ENCODE data around the genes OR9I1, GLYATL1B, OR5A2, OOSP3 and MS4A12.

GRCh38 chr11:58125287-58125699, at the start of gene OR9I1:
Gene OR9I1, minus strand, starts transcription at chr11:58125530.
- RRBS: no CpG with 5 or more reads among the region's 2 CpGs

- RRBS: 26% methylated on average over 6 of the region's 8 CpGs
Observed at GRCh38 chr11:58609715-58610650, 12.5 kb upstream of the CNTF start.

GRCh38 chr11:58926215-58926622, 13.1 kb upstream of the GLYATL1 start:
- RRBS: no CpG with 5 or more reads among the region's 4 CpGs

- RRBS: no CpG with 5 or more reads among the region's 11 CpGs
Observed at GRCh38 chr11:58928068-58929086, 10.9 kb upstream of the GLYATL1 start.

DNA sequence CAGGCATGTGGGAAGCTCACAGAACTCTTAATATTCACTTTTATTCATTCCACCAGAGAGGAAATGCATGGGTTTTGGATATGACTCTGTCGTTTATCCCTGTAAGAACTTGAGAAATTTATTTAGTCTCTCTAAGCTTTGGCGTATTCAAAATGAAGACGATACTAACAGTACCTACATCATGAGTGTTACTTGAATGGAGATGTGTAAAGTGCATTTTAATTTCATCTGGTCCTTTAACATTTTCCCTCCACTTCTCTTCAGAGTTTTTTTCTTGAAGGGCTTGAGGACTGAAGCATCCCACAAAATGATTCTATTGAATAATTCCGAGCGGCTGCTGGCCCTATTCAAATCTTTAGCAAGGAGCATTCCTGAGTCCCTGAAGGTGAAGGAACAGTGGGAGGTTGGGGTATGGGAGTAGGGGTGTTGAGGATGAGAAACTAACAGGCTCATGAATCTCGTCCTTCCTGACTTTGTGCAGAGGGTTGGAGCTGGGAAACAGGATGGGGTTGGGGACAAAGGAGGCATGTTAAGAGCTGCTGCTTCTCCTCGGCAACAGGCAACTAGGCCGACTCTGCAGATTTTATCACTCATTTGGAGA, at the start of gene GLYATL1B:
TSS of gene GLYATL1B (plus strand) at position 308 of the 601 bp plus-strand sequence.
- RRBS: no CpG with 5 or more reads among the region's 8 CpGs

DNA sequence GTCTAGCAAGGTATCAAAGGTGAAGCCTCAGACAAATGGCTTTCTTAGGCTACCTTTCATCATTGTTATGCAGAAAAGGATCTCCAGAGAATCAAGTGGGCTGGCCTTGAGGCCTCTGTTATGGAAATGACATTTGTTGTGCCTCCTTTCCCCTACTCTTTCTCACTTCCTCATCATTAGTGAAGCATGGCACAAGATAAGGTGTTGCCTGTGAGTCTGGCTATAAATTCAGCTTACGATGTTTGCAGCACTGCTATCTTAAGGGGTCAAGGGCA, 9.1 kb downstream of the GLYATL1B start:
- RRBS: no CpG with 5 or more reads among the region's 1 CpG

DNA sequence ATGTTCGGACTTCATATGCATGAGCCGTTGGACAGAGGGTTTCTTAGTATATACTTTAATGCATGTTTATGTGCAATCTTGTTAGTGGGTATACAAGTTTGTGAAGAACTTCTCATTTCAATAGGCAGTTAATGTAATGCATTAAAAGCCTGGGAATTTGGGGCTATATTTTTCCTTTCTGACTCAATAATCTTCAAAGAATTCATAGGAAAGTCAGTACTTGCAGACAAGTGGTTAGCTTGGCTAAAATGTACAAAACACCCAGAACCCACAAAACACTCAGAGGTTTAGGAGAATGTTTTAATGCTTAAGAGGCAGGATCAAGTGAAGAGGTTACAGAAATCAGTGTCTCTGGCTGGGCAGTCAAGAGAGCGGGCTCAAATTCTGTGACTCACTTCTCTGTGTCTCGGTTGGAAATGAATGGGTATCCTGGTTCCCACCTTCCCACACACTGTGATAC, 3.9 kb downstream of the MPEG1 start:
- RRBS: no CpG with 5 or more reads among the region's 4 CpGs

GRCh38 chr11:59426311-59426855, at the start of gene OR5A2:
Gene OR5A2, minus strand, starts transcription at chr11:59426413.
- RRBS: no CpG with 5 or more reads among the region's 4 CpGs

DNA sequence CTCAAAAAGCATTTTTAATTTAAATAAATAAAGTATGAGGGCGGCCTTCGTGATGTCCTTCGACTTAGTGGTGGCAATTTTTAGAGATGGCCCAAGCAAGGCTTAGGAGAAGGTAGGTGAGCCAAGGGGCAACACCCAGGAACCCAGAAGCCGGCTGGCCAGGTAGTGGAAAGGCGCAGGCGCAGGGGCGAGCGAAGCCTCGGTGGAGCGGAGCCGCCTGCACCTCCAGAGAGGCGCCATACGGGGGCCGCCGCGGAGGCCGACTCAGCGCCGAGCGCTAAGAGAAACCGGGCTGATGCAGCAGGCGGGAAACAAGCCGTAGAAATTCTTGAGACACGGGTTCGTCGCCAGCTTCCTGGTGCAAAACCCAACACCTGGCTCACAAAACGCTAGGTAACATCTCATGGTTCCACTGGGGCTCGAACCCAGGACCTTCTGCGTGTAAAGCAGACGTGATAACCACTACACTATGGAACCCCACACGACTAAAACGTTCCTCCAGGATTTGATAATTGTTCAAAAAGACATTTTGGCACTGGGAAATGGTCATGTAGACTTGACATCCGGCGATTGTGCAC, 39.0 kb downstream of the OR4D9 start:
- RRBS: no CpG with 5 or more reads among the region's 34 CpGs

GRCh38 chr11:59601178-59602280, 14.0 kb downstream of the OSBP start:
- RRBS: no CpG with 5 or more reads among the region's 12 CpGs

DNA sequence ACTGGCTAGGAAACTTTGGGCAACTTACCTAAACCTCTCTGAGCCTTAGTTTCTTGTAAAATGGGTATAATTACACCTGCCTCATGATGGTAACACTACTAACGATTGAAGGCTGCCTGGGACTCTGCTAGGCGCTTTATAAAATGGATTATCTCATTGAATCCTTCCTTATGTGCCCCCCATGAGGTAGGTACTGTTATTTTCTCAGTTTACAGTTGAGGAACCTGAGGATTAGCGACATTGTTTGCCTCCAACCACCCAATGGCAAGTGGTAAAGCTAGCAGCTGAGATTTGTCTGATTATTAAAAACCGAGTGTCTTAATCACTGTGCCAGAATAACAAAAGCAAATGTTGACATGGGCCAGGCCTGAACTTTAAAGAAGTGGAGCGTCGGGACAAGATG, 1.3 kb upstream of the PATL1 start:
- RRBS: no CpG with 5 or more reads among the region's 6 CpGs

- RRBS: no CpG with 5 or more reads among the region's 6 CpGs
Observed at GRCh38 chr11:59806824-59808015, 3.4 kb downstream of the MRPL16 start.

GRCh38 chr11:59878482-59878986, at the start of gene OOSP3:
Gene OOSP3, plus strand, starts transcription at chr11:59878782.
- RRBS: no CpG with 5 or more reads among the region's 5 CpGs

DNA sequence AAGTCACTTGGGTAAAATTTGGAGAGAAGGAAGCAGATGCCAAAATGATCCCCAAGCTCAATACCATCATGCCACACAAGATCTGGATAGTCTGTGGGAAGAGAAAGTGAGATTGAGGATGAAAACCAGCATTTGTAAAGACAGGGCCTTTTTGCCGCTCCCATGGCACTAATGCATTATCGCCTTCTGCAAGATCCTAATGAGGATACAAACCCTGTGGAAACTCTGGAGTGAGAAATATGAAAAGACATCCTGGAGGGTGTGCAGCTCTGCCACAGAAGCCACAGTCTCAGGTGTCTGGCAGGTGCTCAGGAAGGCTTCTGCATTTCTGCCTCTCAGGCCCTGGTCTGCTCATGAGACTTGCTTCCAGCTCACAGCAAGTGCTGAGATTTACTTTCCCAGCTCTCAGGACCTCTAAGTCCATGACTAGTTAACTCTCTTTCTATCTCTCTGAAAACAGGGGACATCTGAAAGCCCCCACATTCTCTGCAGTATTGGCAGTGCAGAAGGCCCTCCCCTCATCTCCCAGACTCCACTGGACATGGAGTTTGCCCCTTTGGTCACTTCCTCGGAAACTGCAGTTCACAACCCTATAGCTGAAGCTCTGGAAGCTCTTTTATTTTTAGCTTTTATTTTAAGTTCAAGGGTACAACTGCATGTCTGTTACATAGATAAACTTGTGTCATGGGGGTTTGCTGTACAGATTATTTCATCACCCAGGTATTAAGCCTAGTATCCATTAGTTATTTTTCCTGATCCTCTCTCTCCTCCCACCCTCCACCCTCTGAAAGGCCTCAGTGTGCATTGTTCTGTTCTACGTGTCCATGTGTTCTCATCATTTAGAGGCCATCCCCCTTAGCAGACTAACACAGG, 2.8 kb downstream of the MS4A6A start:
- RRBS: no CpG with 5 or more reads among the region's 4 CpGs

DNA sequence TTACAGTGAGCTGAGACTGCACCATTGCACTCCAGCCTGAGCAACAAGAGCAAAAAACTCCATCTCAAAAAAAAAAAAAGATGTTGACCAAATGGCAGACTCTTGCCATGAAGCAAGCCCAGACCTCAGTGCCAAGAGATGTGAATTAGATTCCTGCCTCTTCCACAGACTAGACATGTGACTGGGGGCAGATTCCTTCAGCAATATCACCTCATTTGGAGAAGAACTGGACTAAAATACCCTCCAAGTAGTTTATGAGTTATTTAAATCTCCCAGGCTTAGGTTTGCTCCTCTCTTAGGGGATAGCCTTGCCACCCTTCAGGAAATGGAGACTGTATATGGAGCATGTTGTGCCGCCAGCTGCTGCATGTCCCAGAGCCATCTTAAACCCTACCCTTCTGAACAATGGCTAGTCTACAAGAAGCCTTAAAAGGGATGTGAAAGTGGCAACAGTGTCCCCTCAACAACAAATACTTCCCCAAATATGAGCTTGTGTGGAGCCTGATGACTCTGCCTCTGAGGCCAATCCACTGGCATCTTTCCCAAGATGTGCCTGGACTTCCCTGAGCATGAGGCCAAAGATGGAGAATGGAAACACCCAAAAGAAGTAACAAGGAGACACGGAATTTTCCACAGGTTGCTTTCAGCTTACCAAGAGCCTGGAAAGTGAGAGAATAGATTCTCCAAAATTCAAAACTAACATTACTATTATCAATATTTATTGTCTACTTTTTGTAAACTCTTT, 712 bp upstream of the MS4A7 start:
- RRBS: no CpG with 5 or more reads among the region's 2 CpGs

DNA sequence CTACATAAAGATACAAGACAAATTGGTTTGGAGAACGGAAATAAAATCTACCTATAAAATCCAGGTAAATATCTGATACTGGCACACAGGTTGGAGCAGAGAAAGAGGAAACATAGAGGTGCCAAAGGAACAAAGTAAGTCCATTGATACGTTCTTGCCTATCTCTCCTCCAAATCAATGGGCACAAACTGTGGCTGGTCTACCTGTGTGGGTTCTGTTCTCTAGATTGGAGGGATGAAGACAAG, at the start of gene MS4A12:
TSS of gene MS4A12 (plus strand) at position 84 of the 245 bp plus-strand sequence.
- RRBS: no CpG with 5 or more reads among the region's 2 CpGs

DNA sequence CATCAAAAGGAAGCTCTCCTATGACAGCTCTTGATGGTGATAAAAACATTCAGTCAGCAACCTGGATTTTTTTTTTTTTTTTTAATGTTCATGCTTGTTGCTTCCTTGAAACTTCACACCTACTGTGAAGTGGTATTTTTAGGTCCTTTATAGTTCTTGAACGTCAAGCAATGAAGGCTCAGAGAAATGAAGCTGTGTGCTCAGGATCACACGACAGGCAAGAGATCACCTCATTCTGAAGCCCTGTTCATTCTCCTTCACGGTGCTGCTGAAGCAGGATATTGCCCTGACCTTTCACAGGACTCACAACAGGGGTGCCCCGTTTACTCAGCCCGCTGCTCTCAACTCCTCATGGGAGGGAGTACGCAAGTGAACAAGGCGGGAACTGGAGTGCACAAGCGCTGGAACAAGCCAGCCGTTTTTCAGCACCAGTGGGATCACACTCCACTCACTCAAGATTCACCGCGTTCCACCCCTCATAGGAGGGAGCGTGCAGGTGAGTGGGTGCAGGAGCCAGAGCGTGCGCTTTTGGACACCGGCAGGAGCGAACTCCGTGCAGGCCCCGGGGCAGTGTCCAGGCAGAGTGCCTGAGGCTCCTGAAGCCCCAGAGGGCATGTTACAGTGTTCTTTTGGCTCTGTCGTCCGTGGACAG, 1.5 kb upstream of the TMEM109 start:
- RRBS: no CpG with 5 or more reads among the region's 20 CpGs

DNA sequence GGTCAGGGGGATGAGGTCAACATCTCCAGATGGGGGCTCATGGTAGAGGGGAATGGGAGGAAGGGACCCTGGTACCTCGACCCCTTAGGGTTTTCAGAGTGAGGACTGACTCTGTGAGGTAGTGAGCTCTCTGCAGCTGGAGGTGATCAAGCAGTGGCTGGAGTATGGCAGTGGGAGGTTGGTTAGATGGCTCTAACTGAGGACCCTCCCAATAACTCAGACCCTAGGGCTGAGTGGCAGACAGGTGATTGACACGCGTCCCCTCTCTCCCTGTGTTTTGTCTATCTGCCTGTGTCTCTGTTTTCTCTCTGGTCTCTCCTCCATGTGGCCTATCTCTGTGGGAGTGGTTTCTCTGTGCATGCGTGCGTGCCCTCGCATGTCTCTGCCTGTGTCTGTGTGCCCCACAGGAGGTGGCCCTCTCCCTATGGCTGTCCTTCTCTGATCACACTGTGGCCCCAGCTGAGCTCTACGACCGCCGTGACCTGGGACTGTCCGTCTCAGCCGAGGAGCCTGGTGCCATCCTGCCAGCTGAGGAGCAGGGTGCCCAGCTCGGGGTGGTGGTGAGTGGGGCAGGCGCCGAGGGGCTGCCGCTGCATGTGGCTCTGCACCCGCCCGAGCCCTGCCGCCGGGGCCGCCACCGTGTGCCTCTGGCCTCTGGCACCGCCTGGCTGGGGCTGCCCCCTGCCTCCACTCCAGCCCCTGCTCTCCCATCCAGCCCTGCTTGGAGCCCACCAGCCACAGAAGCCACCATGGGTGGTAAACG, 11.4 kb downstream of the TMEM132A start:
- RRBS: no CpG with 5 or more reads among the region's 23 CpGs

DNA sequence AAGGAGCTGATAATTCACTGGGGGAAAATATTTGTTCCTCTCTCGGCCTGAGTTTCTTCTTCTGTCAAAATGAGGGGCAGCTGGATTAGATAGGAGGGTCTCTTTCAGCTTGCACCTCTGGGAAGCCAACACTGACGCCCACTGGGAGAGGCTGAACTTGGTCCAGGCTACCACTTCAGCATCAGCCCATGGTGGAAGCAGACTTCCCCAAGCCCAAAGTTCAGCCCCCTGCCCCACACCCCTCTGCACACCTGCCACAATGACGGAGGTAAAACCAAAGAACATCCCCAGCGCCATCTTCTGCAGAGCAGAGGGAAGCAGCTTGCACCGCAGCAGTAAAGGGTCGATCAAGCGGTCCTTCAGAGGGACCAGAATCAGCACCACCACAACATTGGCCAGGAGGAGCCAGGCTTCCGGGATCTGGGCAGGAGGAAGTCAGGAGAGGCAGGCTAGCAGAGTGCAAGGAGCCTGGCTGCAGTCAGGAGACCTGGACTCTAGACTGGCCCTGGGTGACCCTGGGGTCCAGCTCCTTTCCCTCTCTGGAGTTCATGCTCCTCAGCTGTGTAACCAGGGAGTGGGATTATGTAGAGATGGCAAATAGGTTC, 11.0 kb downstream of the SLC15A3 start:
- RRBS: no CpG with 5 or more reads among the region's 8 CpGs

DNA sequence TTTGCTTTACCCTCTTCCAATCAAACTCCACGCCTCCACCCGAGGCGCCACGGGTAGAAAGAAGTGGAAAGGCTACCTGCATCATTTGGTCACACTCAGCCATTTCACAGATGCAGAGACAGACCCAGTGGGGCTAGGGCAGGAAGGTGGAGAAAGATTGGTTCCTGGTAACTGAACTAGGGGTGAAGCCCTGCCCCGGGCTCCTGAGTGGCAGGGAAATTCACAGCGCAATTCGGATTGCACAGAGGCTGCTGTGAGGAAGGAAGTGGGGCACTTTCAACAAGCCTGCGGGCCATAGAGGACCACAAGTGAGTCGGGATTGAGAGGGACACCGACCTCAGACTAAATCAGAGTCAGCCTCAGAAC, 432 bp upstream of the SLC15A3 start:
- RRBS: no CpG with 5 or more reads among the region's 10 CpGs

Measured in GM19240 (cell line).